Breast epithelium (tissue), 2 donors: ENCODE data around the gene RCC1L.

- PRO-cap: no peak
- RAMPAGE, long total RNA, 2 experiments: no peak in any of the 2 experiments
These were observed 17.9 kb downstream of the RCC1L start for GRCh38 chr7:75055432-75056389.

GRCh38 chr7:75072956-75074202 lies at the start of gene RCC1L:
Gene RCC1L, minus strand, starts transcription at chr7:75073802.
- PRO-cap: bidirectional peak, plus-strand start at chr7:75073924, minus-strand start at chr7:75073764
- RAMPAGE, long total RNA, 2 experiments: no peak in any of the 2 experiments

GRCh38 chr7:75171848-75172156 lies 79.4 kb downstream of the GTF2IRD2B start:
- PRO-cap: no peak
- RAMPAGE, long total RNA, 2 experiments: no peak in any of the 2 experiments

GRCh38 chr7:75427468-75427936 lies 32.1 kb downstream of the TRIM73 start:
- PRO-cap: no peak
- RAMPAGE, long total RNA, 2 experiments: no peak in any of the 2 experiments

GRCh38 chr7:75440925-75441885 lies 44.9 kb downstream of the POM121C start:
- PRO-cap: no peak
- RAMPAGE, long total RNA, 2 experiments: no peak in any of the 2 experiments

GRCh38 chr7:75525690-75526282 lies 33.7 kb downstream of the SPDYE5 start:
- PRO-cap: no peak
- RAMPAGE, long total RNA, 2 experiments: no peak in any of the 2 experiments

GRCh38 chr7:75542705-75543148 lies 50.6 kb downstream of the SPDYE5 start:
- PRO-cap: no peak
- RAMPAGE, long total RNA, 2 experiments: no peak in any of the 2 experiments

- PRO-cap: no peak
- RAMPAGE, long total RNA, 2 experiments: no peak in any of the 2 experiments
These were observed 52.6 kb downstream of the SPDYE5 start for GRCh38 chr7:75544459-75545355.

GRCh38 chr7:75639711-75640319 lies 98.9 kb downstream of the HIP1 start:
- PRO-cap: no peak
- RAMPAGE, long total RNA, 2 experiments: no peak in any of the 2 experiments

- PRO-cap: no peak
- RAMPAGE, long total RNA, 2 experiments: no peak in any of the 2 experiments
These were observed 25.9 kb downstream of the HIP1 start for GRCh38 chr7:75712677-75713387.

GRCh38 chr7:75738525-75738790 lies 283 bp downstream of the HIP1 start:
- PRO-cap: no peak
- RAMPAGE, long total RNA, 2 experiments: no peak in any of the 2 experiments

DNA sequence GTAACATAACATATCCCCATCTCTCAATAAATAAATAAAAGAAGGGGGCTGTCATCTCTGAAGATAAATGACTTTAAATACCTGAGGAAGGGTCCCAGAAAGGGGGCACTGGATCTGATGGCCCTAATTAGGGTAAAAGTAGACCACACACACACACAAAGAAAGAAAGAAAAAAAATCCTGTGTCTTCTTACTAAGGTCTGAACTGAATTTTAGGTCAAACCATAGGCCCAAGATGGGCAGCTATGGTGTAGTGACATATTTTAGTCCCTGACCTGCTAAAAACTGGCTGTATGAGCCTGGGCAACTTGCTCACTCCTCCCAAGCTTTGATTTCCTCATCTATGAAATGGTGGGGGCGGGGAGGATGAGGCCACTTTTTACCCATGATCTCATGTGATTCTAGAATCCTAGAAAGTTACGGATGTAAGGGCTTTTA lies 6.0 kb upstream of the CCL24 start:
- PRO-cap: no peak
- RAMPAGE, long total RNA, 2 experiments: no peak in any of the 2 experiments

GRCh38 chr7:75872285-75872943 lies 6.4 kb upstream of the RHBDD2 start:
- PRO-cap: no peak
- RAMPAGE, long total RNA, 2 experiments: no peak in any of the 2 experiments

DNA sequence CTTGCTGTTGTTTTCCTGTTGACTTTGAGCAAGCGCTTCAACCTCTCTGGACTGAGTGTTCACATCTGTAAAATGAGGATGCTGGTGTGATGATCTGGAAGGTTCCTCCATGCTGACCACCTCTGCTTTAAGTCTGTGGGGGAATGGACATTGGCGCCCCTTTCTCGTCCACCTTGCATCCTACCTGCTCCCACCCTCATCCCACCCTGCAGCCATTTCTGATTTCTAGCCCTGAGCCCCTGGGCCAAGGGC lies 15.4 kb upstream of the POR start:
- PRO-cap: no peak
- RAMPAGE, long total RNA, 2 experiments: no peak in any of the 2 experiments

- PRO-cap: no peak
- RAMPAGE, long total RNA, 2 experiments: no peak in any of the 2 experiments
These were observed 10.8 kb downstream of the POR start for GRCh38 chr7:75925642-75926301.

DNA sequence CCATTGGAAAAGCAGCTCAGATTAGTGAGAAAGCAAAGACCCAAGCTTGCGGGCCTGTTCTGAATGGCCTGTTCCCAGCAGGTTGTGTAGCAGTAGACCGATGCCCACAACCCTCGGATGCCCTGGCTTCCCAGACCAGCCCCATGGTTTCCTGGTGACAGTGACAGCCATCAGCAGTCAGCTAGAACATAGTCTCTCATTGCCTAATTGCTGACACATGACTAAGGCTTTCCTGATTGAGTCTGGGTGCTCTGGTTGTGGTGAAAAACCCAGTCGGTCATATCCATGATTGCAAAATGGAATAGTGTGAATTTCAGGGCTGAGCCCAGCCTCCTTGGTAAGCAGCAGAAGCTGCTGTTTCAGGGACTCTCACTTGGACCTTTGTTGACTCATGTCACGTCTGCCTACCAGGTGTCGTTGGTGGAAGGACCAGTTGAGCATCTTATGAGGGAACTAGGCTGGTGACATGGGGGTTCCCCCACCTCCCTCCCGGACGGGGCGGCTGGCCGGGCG lies 36.5 kb downstream of the POR start:
- PRO-cap: no peak
- RAMPAGE, long total RNA, 2 experiments: no peak in any of the 2 experiments

DNA sequence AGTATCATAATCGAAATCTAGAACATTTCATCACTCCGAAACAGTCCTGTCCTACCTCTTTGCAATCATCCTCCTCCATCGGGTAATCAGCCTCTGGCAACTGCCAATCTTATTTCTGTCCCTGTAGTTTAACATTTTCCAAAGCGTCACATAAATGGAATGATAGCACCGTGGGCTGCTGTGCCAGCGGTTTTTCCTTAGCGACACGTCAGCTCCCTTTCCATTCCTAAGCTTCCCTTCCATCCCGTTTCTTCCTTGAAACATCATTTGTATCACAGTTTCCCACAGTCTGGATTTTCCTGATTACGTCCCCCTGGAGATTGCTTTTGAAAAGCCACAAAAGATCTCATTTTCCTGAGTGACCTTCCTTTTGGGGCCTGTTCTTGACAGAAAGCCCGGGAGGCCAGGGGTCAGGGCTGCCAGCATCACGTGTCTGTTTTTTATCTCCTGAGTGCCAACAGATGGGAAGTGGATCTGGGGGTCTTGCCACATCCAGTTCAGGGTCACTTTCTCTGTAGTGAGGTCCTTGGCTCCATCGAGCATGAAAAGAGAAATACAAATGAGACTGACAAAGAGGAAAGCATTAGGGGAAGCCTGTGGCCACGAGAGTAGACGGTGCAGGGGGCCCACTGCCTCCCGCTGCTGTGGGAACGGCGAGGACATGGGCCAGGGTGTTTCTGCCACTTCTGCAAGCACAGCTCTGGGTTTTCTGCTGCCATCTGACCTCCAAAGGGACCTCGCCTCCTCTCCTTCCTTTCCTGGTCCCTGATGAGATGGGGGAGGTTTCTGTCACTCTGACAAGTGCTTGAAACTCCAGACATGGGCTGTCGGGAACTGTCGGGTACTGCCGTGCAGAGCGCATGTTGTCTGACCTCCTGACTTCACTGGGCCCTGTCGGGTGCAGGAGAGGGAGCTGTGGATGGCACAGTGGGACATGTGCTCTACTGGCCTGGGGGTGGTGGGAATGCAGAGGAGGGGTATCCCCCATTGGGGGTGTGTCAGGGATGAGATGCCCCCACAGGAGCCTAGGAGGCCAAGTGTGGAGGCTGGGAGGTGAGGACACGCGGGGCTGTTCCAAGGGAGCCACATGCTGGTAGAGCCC lies 31.4 kb downstream of the TMEM120A start:
- PRO-cap: no peak
- RAMPAGE, long total RNA, 2 experiments: no peak in any of the 2 experiments

GRCh38 chr7:76069174-76069677 lies 21.3 kb downstream of the MDH2 start:
- PRO-cap: unidirectional peak, plus-strand start at chr7:76069517
- RAMPAGE, long total RNA, 2 experiments: no peak in any of the 2 experiments

- PRO-cap: no peak
- RAMPAGE, long total RNA, 2 experiments: no peak in any of the 2 experiments
These were observed 5.3 kb upstream of the HSPB1 start for GRCh38 chr7:76296677-76298064.

- PRO-cap: no peak
- RAMPAGE, long total RNA, 2 experiments: no peak in any of the 2 experiments
These were observed 25.5 kb downstream of the HSPB1 start for GRCh38 chr7:76327938-76328393.